ENCODE data around the genes MRPL14 and SLC29A1.

DNA sequence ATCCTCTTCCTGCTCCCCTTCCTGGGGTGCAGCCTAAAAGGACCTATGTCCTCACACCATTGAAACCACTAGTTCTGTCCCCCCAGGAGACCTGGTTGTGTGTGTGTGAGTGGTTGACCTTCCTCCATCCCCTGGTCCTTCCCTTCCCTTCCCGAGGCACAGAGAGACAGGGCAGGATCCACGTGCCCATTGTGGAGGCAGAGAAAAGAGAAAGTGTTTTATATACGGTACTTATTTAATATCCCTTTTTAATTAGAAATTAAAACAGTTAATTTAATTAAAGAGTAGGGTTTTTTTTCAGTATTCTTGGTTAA, 15.5 kb downstream of the VEGFA start:
- PRO-cap, result no peak

DNA sequence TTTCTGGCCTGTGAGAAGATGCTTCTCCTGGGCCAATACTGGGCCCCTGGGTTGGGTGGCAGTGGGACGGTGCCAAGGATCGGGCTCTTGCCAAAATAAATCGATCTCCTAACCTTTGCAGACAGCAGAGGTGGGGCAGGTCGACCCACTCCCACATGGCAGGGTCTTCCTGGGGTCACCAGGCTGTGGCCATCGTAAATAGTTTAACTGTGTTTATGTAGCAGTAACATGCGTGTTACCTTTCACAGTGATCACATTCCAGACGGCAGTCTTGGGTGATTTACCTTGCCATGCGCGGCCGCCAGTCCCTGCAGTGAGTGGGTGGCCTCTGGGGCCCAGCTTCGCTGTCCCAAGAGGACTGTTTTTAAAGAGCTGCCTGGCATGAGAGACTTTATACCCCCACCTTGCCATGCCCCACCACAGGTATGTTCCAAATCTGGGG, 152.0 kb downstream of the VEGFA start:
- PRO-cap, result no peak

GRCh38 chr6:43937405-43937929, 167.5 kb downstream of the VEGFA start:
- PRO-cap, result no peak

DNA sequence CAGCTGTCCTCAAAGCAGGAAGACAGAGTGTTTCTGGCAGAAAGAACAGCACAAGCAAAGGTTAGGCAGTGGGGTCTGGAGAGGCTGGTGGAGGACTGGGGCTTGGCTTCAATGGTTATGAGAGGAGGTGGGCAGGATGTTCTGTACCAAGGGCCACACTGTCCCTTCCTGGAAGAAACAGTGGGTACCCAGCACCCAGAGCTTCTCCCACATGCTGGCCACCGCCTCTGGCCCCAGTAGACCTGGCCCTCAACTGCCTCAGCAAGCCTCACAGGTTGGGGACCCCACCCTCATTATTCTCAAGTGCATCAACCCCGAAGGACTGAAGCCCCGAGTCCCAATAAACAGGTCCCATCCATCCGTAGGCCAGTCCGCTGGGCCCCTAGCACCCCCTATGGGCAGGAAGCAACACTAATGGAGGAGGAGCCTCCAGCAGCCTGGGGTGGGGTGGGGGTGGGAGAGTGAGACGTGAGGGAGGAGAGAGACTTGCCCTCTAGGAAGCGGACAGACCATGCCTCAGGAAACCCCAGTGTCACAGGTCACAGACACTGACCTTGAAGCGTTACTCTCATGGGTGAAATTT, 126.1 kb downstream of the MRPL14 start:
- PRO-cap, result no peak

- PRO-cap, result no peak
These were observed 123.2 kb downstream of the MRPL14 start for GRCh38 chr6:44003826-44004590.

- PRO-cap, result no peak
These were observed 53.5 kb downstream of the MRPL14 start for GRCh38 chr6:44073703-44074215.

- PRO-cap, result bidirectional peak, plus-strand start at chr6:44127644, minus-strand start at chr6:44127452
These were observed at the start of gene MRPL14 for GRCh38 chr6:44127156-44127782. TSS of gene MRPL14 (minus strand) at chr6:44127452.

- PRO-cap, result no peak
These were observed 6.9 kb downstream of the TMEM63B start for GRCh38 chr6:44134133-44134780.

- PRO-cap, result no peak
These were observed 7.5 kb downstream of the TMEM63B start for GRCh38 chr6:44134781-44135276.

DNA sequence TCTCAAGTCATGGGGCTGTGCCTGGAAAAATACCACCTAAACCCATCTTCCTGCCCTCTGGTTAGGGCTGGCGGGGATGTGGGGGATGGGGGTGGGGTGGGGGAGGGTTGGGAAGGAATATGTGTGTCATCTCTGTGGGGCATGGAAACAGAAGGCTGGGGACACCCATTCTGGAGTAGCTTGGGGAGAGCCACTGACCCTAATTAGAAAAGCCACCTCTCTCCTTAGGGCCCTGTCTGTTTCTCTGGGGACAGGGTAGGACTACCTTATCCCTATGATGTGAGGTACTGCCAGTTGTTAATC, 1.3 kb upstream of the SLC29A1 start:
- PRO-cap, result no peak

GRCh38 chr6:44223145-44224051, at the start of gene SLC29A1:
TSS of gene SLC29A1 (plus strand) at chr6:44223595.
- PRO-cap, result bidirectional peak, plus-strand start at chr6:44223595, minus-strand start at chr6:44223482

GRCh38 chr6:44260363-44261040, 3.2 kb upstream of the SLC35B2 start:
- PRO-cap, result no peak

DNA sequence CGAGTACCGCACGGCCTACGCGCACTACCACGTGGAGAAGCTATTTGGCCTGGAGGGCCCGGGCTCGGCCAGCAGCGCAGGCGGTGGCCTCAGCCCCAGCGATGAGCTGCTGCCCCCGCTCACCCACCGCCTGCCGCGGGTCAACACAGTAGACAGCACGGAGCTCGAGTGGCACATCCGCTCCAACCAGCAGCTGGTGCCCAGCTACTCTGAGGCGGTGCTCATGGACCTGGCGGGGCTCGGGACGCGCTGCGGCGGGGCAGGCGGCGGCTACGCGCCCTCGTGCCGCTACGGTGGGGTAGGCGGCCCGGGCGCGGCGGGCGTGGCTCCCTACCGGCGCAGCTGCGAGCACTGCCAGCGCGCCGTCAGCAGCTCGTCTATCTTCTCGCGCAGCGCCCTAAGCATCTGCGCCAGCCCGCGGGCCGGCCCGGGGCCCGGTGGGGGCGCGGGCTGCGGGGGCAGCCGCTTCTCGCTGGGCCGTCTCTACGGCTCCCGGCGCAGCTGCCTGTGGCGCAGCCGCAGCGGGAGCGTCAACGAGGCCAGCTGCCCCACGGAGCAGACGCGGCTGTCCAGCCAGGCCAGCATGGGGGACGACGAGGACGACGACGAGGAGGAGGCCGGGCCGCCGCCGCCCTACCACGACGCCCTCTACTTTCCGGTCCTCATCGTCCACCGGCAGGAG, 5.7 kb downstream of the TMEM151B start:
- PRO-cap, result no peak

- PRO-cap, result no peak
These were observed 7.6 kb downstream of the TCTE1 start for GRCh38 chr6:44289719-44290415.

- PRO-cap, result no peak
These were observed 7.3 kb upstream of the TCTE1 start for GRCh38 chr6:44304741-44305163.

GRCh38 chr6:44384152-44384351, 3.5 kb upstream of the CDC5L start:
- PRO-cap, result no peak

GRCh38 chr6:44403633-44404048, 16.1 kb downstream of the CDC5L start:
- PRO-cap, result no peak

- PRO-cap, result no peak
These were observed 167.6 kb downstream of the CDC5L start for GRCh38 chr6:44555104-44555586.

GRCh38 chr6:44665584-44666049, 278.1 kb downstream of the CDC5L start:
- PRO-cap, result no peak

DNA sequence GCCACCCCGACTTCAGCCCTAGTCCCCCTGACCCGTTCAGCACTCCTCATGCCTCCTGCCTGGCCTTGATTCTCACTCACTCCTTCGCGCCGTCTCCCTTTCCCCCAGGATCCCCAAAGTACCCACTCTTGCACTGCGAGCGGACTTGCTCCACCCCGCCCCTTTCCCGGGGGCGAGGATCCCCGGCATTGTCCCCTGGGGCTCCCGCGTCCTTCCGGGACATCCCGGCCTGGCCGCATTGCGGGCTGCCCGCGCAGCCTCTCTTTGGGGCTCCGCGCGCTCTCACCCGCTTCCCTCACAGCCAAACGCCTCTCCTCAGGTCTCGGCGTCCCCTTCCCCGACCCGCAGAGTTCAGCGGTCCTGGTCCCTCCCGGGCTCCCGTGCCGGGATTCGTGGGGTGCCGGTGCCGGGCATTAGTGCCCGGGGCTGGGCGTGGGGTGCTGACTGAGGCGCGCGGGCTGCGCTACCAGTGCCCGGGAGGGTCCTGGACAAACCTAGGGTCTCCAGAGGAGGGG, 45.5 kb upstream of the SUPT3H start:
- PRO-cap, result bidirectional peak, plus-strand start at position 222 of the sequence, minus-strand start at position 120 of the sequence

Data from jejunum (tissue), 1 donor.